GM12891 (cell line): ENCODE data around the gene KLHL33.

- RRBS: no CpG with 5 or more reads among the region's 11 CpGs
These were observed 32.8 kb downstream of the PARP2 start for GRCh38 chr14:20376130-20376739.

GRCh38 chr14:20435903-20436335 lies at the start of gene KLHL33:
Gene KLHL33, minus strand, starts transcription at chr14:20436166.
- RRBS: no CpG with 5 or more reads among the region's 9 CpGs

DNA sequence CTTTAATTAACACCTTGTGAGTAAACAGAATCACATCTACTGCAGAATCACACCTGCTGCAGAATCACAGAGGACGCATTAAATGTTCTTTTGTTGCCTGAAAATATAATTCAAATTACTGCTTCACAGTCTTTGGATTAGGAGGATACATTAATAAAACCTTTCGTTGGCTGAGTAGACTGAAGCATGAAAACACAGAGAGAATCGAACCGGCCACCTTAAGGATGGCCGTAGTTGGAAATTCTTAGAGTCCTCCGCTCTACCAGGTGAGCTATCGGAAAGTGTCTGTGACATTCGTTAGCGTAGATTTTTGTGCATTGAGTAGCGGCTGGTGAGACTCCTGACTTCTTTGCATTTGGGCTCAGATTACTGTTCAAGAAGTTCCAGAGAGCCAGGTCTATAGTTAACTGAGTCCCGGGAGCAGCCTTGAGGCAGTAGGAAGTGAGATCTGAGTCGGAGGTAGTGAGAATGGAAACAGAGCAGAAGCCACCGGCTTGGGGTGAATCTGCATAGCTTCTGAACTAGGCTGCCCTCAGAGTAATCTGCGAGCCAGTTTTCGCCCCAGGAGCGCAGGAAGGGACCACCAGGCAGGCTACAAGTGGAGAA lies 11.2 kb downstream of the OR6S1 start:
- RRBS: 7% methylated on average over 2 of the region's 16 CpGs

DNA sequence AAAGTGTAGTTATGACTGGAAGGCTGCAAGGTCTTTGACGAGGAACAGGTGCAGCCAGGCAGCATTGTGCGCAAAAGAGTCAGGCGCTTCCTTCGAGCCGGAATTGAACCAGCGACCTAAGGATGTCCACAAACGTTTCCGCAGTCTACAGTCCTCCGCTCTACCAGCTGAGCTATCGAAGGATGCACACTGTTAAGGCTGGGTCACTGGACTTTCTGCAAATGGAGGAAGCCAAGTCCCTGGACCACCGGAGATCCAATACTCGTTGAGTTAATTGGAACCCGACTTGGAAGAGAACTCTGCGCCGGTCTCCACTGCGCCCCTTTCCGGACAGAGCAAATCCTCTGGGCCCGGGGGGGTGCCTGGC lies 18.4 kb upstream of the OR6S1 start:
- RRBS: no CpG with 5 or more reads among the region's 18 CpGs

- RRBS: no CpG with 5 or more reads among the region's 9 CpGs
These were observed 1.6 kb downstream of the RNASE4 start for GRCh38 chr14:20685900-20686450.

- RRBS: no CpG with 5 or more reads among the region's 6 CpGs
These were observed 25.9 kb upstream of the EDDM3A start for GRCh38 chr14:20719589-20720294.

GRCh38 chr14:20873548-20874143 lies 17.5 kb upstream of the RNASE3 start:
- RRBS: no CpG with 5 or more reads among the region's 21 CpGs

GRCh38 chr14:20986580-20987341 lies 3.0 kb upstream of the METTL17 start:
- RRBS: no CpG with 5 or more reads among the region's 5 CpGs

DNA sequence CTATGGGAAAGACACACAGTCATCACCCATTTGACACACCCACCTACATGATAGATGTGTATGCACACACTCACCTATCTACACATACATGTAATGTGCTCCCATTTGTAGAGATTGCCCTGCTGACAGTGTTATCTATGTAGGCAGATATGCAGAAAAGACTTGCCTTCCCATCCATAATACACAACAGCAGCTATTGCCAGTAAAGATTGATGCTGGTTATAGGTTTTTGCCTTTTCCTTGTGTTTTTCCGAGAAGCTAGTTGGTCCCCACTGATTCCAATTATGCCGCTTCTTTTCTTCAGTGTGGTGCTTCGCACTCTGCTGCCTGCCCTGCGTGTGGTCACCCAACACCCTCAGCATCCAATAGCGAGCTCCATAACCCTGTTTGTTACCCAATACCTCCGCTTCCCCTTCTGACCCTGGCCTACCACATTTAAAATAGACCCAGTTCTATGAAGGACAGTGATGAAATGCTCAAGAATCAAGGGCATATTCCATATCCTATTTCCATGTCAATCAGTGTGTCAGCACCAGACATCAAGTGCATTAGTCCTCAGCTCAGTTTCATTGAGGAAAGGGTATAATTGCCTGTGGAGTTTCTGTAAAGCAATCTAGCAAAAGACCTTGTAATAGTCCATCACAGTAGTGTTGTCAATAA lies 9.7 kb downstream of the NDRG2 start:
- RRBS: no CpG with 5 or more reads among the region's 6 CpGs

DNA sequence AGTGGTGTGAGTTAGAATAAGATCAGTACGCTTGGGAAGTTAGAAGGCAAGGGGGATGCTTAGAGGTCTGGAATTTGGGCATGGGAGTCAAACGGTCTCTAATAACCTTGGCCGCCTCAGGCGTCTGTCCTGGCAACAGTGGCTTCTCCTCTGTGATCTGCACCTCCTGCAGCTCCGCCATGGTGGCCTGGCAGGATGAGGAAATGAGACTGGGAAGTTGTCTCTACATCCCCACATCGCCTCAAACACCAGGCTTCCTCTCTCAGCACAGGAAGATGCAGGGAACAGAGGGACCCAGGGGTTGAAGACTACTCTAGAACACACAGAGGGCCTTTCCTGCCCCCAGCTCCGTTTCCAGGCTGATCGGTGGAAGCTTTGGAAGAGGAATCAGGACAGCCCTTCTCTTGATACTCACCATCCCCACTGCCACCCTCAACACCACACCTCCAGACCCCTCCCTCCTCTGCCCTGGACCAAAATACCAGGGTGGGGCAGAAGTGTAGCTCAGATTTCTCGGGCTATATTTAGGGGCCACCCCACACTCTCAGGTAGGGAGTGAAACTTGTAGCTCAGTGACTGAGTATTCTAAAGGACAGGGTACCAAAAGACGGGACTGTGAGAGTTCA lies 1.6 kb downstream of the NDRG2 start:
- RRBS: no CpG with 5 or more reads among the region's 10 CpGs

GRCh38 chr14:21076494-21076914 lies 6.4 kb downstream of the ARHGEF40 start:
- RRBS: no CpG with 5 or more reads among the region's 2 CpGs

- RRBS: 10% methylated on average over 3 of the region's 9 CpGs
These were observed 3.7 kb downstream of the TMEM253 start for GRCh38 chr14:21104452-21105171.

DNA sequence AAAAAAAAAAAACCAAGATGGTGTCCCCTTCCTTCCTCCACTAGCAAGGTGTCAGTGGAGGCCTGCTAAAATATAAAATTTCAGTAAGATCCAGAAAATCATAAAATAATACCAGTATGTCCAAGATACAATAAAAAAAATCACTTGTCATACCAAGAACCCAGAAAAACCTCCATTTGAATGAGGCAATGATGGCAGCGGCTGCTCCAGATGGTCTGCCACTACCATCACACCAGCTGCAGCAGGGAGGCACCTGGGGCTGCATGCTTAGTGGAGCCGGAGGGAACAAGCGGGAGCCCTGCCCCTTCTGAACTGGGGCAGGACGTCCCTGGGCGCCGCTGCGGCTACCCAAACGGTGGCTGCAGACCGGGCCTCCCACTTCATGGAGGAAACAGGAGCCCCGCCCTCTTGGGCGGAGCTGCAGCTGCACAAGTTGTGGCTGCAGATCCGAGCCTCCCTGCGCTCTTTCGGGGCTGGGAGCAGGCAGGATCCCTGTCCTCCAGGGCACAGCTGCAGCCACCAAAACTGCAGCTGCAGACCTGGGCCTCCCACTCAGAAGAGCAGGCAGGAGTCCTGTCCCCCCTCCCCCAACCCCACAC lies 36.0 kb upstream of the OR5AU1 start:
- RRBS: 3% methylated on average over 7 of the region's 14 CpGs

DNA sequence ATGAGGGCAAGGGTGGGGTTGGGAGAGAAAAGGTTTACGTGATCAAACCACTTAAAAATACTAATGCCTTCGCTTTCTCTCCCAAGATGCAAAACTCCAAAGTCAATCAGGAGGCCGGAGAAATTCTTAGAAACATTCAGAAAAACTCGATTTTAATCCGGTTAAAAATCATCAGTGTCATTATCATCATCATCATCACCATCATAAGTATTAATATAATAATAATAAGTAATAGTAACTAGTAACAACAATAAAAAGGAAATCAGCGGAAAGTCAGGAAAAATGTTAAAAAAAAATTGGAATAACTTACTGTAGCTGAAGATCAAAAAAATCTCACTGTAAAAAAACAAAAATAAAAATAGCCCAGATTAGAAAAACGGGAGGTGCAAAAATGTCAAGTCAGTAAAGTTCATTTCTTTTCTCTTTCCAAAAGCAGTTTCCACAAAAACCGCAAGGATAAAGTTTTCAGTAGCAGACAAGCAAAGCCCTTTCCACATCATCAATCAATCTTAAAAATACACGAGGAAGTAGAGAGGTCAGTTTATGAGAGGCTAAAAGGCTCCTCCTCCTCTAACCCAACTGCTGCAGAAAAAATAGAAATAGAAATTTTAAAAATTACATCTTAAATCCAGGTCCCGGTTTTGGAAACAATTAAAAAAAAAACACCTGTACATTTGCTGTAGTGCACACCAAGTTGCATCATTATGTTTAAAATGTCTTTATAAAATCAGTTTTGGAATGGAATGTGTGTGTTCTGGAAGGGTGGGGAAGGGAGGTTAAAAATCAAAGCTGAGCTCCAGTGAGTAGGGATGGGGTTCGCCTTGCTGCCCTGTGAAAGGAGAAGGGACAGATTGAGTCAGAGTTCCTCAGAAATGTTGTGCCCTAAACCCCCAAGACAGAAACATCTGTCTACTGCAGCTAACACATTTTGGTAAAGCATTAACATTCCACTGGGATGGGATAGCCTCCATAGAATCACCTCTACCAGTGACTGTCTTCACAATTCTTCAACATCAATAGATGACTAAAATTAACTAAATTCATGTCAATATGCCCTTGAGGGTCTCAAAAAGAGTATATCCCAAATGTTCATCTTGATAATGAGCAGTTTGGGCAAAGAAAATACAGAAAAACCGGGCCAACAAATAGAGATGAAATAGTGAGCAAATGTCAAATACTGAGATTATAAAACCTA lies 5.8 kb downstream of the HNRNPC start:
- RRBS: no CpG with 5 or more reads among the region's 12 CpGs

GRCh38 chr14:21500330-21501009 lies 10.7 kb downstream of the METTL3 start:
- RRBS: no CpG with 5 or more reads among the region's 12 CpGs

DNA sequence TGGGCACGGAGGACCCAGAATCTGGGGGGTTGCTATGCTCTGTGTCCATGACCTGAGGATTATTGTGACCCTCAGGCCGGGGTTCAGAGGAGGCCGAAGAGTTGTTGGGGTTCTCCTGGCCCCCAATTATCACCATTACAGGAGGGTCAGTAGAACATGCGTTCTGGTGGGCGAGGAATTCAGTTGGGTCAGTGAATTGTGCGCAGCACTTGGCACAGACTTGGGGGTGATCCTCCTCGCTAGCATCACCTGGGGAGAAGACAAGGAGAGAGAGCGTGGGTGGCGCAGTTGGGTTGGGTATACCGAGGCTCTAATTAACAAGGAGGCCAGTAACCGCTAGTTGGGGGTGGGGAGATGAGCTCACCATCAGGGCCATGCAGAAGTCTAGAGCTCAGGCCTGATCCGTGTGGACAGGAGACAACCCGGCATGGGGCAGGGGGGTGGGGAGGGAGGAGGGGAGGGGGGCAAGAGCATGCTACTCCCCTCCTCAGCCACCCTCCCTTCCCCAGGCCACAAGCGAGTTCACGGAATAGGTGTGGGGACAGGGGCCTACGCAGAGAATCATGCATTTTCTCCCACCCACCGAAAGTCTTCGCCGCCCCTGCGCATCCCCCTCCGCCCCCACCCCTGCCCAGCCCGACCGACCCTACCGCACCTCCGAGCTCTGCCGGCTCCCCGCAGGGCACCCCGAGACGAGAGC lies 590 bp downstream of the SALL2 start:
- RRBS: no CpG with 5 or more reads among the region's 29 CpGs

DNA sequence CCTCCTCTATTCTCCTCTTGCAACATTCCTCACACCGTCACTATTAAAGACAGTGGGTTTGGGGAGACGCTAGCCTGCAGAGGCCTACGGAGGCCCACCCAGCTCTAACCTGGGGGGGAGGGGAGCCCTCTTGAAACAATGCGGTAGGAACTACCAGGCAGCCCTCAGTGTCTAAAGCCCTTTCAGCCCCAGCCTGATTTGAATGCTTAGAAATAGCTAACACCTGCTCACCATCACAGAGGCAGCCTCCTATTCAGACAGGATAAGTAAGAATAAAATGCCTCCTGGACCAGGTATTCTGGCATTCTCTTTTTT lies 898 bp upstream of the SALL2 start:
- RRBS: no CpG with 5 or more reads among the region's 4 CpGs

GRCh38 chr14:21719770-21720221 lies 46.2 kb upstream of the OR4E1 start:
- RRBS: no CpG with 5 or more reads among the region's 3 CpGs

- RRBS: no CpG with 5 or more reads among the region's 2 CpGs
These were observed 62.3 kb upstream of the OR4E1 start for GRCh38 chr14:21735885-21736309.